Left lobe of liver (tissue), 1 donor: ENCODE data around the genes C11orf91 and CD59.

GRCh38 chr11:33700286-33701390, at the start of gene C11orf91:
Gene C11orf91, minus strand, starts transcription at chr11:33700826.
- PRO-cap, result bidirectional peak, plus-strand start at chr11:33700617, minus-strand start at chr11:33700642; bidirectional peak, plus-strand start at chr11:33701059, minus-strand start at chr11:33700816

GRCh38 chr11:33736296-33736671, at the start of gene CD59:
Gene CD59, minus strand, starts transcription at chr11:33736423.
- PRO-cap, result bidirectional peak, plus-strand start at chr11:33736605, minus-strand start at chr11:33736423

GRCh38 chr11:33742888-33743382, 6.7 kb upstream of the CD59 start:
- PRO-cap, result no peak

DNA sequence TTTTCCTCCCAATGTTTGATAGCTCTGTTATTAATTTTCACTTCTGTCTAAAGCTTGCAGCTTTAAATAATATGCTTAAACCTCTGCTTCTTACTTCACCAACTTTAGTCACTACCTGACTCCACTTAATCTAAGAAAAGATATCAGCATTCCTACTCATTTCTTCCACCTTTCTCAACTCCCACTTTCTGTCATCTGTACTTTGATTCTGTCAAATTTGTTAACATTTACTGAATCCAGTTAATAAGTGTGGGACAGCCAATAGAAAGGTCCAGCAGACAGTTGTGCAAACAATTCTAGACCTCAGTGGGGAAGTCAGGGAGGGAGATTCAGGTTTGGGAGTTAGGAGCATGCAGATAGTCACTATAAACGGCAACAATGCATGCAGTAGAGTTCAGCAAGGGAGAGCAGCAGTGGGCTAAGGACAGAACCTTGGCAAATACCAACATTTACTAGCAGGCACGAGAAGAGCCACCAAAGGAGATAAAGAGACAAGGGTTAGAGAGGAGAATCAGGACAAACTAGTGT, 4.1 kb downstream of the FBXO3 start:
- PRO-cap, result bidirectional peak, plus-strand start at position 325 of the sequence, minus-strand start at position 176 of the sequence

GRCh38 chr11:33864927-33865793, 26.7 kb downstream of the LMO2 start:
- PRO-cap, result no peak

DNA sequence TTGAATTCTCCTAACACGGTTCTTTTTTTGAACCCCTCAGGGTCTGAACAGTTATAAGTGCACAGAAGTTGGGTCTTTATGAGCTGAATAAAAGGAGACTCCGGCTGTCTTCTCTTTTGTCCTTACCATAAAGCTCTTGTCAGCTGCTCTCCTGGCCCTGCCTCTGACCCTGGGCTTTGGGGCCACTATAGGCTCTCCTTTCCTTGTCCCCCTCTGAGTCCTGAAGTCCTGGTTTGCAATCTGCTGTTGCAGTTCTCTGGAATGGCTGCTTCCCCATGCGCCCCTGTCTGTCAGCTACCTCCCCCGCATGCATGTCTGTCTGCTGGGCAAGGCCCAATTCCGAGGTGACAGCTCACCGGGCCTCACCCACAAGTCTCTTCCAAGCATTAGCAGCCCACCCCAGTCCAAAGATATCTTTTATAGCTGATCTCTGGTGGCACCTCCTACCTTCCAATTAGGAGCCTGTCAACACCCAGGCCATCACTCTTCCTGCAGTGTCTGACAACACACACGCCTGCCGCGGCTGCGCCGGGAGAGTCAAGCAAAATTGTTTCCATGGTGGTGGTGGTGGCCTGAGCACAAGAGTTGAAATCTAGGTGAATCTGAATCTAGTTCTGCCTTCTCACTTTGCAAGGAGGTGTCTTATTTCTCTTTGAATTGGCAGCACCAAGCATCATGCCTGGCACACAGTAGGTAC, 1.0 kb upstream of the LMO2 start:
- PRO-cap, result no peak

DNA sequence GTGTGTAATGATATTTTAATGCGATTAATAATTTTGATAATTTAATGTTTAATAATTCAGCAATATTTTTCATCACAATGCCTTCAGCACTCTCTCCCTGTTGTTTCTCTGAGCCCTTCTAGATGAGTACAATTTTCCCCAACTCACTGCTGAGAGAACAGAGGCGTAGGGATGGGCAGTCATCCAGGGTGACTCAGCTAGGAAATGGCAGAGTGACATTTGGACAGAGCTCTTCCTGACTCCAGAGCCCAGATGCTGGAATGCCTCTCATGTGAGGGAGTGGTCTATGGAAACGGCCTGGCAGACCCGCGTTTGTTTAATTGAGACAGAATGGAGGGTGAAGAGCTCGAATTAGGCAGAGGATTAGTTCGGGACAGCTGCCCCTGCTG, 7.4 kb upstream of the LMO2 start:
- PRO-cap, result no peak

GRCh38 chr11:34052762-34054003, 1.7 kb downstream of the CAPRIN1 start:
- PRO-cap, result bidirectional peak, plus-strand start at chr11:34053533, minus-strand start at chr11:34053505

- PRO-cap, result no peak
Observed at GRCh38 chr11:34142100-34142600, 36.7 kb downstream of the NAT10 start.

DNA sequence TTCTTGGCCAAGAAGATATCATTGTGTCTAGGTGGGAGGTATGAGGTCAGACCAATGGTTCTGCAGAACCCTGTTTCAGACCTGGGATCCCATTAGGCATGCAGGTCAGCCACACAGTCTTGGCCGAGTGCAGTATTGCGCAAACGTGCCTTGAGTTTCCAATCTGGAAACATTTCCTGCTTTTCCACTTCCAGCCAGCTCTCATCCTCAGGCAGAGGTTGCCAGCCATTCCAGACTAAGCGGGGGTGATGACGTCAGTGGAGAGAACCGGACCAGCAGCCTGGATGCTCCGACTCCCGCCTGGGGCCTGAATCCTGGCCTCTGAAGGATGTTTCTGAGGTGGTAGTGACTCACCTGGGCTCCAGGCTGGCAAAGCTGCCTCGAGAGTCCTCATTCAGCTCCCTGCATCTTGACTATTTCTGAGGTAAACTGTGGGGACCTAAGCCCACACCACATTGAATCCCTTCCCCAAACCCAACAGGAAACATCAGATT, 83.1 kb downstream of the ABTB2 start:
- PRO-cap, result no peak

DNA sequence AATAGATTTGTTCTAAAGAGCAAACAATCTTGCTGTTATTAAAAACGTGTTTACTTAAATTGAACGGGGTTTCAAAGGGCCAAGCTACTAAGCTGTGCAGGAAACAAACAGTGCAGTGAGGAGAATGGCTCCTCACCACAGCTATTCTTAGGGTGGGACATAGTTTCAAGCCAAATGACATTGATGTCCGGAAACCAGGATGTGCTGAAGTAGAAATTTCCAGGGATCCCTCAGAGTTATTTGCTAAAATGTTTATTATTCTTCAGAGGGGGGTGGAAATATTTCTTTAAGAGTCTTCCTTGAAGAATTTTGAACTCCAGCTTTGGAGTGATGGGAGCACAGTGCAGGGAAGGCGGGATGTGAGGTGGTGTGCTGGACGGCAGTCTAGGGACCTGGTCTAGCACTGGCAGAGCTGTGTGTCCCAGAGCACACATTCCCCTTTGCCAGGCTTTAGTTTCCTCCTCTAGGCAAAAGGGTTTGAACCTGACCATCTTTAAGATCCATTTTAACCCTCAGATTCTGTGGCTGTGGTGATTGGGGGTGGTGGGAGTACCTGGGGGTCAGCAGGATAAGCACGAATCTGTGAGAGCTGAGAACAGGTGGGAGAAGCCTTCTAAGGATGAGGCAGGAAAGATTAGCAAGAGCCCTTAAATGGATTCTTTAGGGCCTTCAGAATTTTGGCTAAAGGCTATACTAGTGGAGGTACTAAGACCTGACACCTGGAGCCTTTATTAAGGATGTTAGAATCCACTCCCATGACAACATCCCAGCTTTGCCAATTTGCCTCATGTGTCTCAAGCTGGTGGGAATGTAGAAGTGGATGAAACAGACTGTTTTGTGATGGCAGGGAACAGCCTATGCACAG, 3.8 kb downstream of the EHF start:
- PRO-cap, result no peak

- PRO-cap, result no peak
Observed at GRCh38 chr11:34639686-34640782, 19.1 kb downstream of the EHF start.

DNA sequence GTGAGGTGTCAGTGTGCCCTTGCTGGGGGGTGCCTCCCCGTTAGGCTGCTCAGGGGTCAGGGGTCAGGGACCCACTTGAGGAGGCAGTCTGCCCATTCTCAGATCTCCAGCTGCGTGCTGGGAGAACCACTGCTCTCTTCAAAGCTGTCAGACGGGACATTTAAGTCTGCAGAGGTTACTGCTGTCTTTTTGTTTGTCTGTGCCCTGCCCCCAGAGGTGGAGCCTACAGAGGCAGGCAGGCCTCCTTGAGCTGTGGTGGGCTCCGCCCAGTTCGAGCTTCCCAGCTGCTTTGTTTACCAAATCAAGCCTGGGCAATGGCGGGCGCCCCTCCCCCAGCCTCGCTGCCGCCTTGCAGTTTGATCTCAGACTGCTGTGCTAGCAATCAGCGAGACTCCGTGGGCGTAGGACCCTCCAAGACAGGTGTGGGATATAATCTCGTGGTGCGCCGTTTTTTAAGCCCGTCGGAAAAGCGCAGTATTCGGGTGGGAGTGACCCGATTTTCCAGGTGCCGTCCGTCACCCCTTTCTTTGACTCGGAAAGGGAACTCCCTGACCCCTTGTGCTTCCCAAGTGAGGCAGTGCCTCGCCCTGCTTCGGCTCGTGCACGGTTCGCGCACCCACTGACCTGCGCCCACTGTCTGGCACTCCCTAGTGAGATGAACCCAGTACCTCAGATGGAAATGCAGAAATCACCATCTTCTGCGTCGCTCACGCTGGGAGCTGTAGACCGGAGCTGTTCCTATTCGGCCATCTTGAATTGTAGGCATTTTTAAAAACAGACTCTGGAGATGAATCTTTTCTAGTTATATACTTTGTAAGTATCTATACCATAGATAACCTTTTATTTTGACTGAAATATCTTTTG, 71.4 kb downstream of the EHF start:
- PRO-cap, result no peak

DNA sequence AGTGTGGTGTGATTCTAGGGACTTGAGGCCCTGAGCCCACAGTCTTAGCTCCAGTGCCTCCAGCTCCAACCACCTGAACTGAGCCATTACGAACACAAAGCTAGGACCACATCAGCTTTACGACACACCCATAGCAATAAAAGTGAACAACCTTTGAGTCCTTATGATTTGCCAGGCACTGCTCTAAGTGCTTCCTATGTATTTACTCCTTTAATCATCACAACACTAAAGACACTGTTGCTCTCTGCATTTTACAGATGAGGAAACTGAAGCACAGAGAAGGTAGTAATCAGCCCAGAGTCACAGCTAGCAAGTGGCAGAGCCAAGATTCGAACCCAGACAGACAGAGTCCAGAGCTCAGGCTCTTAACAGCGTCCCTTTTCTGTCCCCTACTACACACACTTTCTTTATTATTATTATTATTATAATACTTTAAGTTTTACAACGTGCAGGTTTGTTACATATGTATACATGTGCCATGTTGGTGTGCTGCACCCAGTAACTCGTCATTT, 126.5 kb downstream of the EHF start:
- PRO-cap, result no peak

DNA sequence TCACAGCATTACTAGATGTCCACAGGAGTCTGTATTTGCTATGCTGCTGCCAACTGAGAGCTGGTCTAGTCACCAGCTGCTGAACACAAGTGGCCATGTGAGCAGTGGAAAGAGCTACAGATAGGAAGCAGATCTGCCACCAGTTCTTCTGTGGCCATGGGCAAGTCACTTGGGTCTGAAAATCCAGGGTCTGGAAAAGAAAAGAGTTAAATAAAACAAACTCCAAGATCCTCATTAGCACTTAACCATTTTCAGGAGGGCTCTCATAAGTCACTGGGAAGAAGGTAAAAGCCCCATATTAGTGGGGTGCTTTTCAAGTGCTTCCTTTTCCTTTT, 91.7 kb downstream of the APIP start:
- PRO-cap, result no peak

DNA sequence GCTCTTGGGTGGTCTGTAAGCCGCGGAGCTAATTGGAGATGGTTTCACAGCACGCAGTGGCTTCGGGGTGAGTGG, 168 bp downstream of the PDHX start:
- PRO-cap, result no peak

- PRO-cap, result no peak
Observed at GRCh38 chr11:35061705-35062324, 77.2 kb upstream of the CD44 start.

- PRO-cap, result no peak
Observed at GRCh38 chr11:35106540-35107134, 32.3 kb upstream of the CD44 start.

DNA sequence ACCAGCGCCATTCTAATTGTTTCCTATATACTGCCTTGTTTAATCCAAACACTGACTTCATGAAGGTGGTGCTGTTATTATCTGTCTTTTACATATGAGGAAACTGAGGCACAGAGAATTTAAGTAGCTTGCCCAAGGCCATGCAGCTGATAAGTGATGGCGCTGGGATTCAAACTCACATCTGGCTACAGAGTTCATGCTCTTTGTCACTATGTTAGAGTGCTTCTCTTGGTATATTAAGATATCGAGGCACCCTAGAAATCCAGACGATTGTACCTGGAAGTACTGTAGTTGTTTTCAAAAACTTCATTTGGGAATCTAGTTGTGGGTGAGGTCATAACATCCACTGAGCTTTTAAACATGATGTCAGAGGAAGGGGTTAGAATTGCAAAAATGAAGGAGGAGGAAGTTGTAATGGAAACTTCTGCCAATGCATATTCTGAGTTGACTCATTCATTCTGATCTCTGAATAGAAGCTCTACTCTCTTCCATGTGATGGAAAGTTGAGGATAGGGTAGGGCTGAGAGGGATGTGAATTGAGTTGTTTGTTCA, 7.6 kb downstream of the CD44 start:
- PRO-cap, result no peak

DNA sequence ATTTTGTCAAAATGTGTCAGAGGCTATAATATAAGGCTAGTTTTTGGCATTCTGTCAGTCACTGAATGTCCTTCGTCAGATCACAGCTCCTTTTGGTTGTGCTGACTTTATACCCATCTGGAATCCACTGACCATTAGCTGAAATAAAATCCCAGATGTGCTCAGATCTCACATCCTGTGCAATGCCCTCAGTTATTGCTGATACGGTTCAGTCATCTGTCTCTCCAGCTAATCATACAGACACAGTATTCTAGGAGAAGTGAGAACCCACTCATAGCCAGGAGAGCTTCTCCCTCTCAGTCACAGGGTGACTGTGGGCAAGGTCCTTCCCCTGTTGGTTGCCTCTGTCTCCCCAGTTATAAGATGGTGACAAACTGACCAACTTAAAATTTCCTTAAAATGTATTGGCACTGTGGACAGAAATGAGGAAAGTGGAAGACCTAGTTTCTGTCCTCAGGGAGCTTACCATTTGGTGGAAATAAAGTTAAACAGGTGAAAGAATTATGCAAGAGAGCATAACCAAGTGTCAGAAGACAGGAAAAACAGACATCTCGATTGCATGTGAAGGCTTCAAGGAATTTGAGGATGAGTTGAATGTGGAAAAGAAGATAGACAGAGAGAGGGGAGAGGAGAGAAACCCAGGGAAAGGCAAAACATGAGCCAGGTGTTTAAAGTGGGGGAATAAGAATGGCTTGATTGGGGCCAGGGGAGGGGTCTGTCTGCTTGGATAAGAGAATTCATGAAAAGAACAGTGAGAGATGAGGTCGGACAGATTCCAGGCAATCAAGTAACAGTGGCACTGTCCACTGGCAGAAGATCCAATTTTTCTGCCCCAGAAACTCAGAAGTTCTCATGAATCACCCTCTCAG, 11.8 kb downstream of the CD44 start:
- PRO-cap, result no peak